Cerebral cortex (tissue), 2 donors: ENCODE results near the genes MAP1LC3B and ZCCHC14.

- PRO-cap, 2 experiments: no peak in any of the 2 experiments
Observed at GRCh38 chr16:86576788-86577731, 1.3 kb upstream of the FOXL1 start.

- PRO-cap, 2 experiments: no peak in any of the 2 experiments
Observed at GRCh38 chr16:87335935-87336331, 18.7 kb upstream of the C16orf95 start.

GRCh38 chr16:87392215-87392583 is at the start of gene MAP1LC3B:
Gene MAP1LC3B (plus strand): TSS chr16:87392336.
- PRO-cap, 2 experiments: peak in 2 of 2 experiments; most common plus-strand start chr16:87392336 (in 2)

DNA sequence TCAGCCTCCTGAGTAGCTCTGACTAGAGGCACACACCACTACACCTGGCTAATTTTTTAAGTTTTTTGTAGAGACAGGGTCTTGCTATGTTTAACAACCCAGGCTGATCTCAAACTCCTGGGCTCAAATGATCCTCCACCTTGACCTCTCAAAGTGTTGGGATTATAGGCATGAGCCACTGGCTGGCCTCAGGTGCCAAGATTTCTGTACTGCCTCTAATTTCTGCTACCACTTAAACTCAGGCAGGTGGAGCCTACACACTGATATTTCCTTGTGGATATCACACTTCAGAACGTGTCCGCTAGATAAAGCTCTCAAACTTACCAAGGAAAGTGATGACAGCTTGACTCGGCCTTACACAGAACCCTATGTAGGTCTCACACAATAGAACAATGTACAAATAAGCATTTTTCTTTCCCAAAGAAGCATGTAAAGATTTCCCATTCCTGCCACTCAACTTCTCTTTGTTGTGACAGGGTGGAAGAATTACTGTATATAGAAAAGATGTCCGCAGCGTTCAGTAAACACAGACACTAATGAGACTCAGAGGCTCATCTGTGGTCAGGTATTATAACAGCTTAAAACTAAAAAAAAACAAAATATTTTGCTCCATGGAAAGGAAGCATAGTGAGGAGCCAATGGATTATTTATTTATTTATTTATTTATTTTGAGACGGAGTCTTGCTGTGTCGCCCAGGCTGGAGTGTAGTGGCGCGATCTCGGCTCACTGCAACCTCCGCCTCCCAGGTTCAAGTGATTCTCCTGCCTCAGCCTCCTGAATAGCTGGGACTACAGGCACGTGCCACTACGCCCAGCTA is 7.2 kb downstream of the MAP1LC3B start:
- PRO-cap, 2 experiments: no peak in any of the 2 experiments

- PRO-cap, 2 experiments: no peak in any of the 2 experiments
Observed at GRCh38 chr16:87406666-87407434, 14.7 kb downstream of the MAP1LC3B start.

DNA sequence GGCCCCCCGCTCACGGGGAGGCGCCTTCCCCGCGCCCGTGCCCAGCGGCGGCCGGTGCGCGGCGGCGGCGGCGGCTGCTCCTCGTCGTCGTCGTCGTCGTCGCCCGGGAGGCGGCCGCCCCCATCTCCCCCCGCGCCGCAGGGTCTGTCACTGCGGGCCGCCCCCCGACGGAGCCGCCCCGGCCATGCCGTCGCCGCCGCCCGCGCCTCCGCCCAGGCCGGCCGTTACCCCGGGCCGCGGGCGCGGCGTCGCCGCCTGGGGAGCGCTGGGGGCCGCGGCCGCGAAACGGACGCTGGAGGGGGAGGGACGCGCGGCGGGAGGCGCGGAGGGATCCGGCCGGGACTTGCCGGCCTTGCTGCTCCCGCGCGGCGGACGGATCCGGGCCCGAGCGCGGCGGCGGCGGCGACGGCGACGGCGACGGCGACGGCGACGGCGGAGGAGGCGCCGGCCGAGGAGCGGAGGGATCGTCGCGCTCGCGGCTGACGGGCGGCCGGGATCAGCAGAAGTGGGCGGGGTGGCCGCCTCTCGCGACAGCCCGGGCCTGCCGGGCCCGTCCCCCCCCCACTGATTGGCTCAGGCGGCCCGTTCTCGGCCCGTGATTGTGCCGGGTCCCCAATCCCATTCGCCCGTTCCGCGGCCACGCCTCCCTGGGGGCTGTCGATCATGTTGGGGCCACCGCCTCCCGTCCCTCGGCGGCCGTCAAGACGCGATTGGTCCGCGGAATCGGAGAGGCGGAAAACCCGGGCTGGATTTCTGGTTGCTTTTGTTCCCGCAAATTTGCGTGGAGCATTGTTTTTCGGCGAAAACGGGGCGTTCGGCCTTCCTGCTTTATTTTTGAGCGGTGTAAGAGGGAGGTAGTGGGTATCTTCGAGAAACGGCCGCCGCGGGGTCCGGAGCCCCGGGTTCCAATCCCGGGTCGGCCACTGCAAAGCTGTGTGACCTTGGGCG is at the start of gene ZCCHC14:
Gene ZCCHC14, minus strand, starts transcription at position 507 of the 948 bp plus-strand sequence.
- PRO-cap, 2 experiments: peak in 2 of 2 experiments; most common plus-strand start position 699 of the sequence (in 1); most common minus-strand start position 507 of the sequence (in 2)

DNA sequence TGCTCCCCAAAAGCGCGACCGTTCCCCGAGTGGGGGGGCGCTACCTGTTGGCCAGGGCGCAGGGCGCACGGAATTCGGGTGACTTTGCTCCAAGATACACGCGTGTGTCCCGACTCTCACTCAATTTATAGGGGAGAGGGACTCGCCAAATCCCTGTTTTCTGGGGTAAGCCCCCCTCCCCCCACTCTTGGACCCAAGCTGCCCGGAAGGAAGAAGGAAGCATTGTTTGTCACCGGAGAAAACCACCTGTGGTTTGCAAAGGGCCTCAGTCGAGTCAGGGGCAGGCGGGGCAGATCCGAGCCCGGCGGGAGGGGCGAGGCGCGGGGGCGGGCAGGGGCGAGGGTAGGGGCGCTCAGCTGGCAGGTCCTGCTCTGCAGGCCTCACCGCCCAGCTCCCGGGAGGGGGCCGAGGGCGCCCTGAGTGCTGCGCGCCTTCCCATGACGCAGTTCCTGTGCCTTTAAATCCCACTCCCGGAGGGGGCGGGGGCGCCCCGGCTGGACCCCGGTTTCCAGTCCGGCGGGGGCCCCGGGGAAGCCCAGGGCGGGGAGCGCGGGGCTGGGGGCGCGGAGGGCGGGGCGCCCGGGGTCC is 448 bp upstream of the JPH3 start:
- PRO-cap, 2 experiments: peak in 1 of 2 experiments; most common plus-strand start position 511 of the sequence (in 1); most common minus-strand start position 393 of the sequence (in 1)

GRCh38 chr16:87635577-87636111 is 33.3 kb downstream of the JPH3 start:
- PRO-cap, 2 experiments: no peak in any of the 2 experiments

GRCh38 chr16:87636112-87636627 is 33.9 kb downstream of the JPH3 start:
- PRO-cap, 2 experiments: peak in 1 of 2 experiments; most common plus-strand start chr16:87636456 (in 1); most common minus-strand start chr16:87636202 (in 1)

DNA sequence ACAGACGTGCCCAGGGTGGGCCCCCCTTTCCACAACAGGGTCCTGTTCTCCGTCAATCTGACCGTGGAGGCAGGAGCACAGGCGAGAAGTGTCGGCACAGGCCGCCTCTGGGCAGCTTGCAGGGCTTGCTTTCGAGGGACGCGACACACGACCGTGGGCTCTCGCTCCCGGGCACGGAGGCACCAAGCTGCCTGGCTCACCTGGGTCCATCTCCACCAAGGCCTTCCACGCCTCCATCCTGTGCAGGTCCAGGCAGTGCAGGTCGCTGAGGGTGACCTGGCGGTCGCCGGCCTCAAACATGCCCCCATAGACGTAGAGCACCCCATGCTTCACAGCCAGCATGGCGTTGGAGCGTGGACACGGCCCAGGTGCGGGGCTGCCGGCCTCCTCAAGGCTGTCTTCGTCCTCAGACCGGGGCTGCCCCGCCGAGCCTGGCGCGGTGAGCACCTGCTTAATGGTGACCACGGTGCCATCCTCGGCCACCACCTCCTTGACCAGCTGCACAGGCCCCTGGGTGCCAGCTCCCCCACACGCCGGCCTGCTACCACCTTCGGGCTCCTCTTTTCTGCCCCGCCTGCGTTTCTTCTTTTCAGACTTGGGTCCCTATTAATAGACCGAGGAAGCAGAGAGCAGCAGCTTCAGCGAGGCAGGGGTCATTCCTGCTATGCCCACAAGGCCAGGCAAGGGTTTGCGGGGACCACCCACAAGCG is 56.6 kb downstream of the KLHDC4 start:
- PRO-cap, 2 experiments: no peak in any of the 2 experiments

DNA sequence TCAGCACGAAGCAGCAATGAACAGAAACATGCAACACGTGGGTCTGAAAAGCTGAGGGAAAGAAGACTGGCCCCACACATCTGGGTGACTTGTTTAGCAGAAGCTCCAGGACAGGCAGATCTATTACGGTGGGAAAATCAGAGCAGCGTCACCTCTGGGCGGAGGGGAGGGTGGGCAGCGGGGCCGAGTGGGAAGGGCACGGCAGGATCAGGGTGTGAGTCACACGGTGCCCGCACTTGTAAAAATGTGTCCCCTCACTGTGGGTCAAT is 40.8 kb downstream of the KLHDC4 start:
- PRO-cap, 2 experiments: no peak in any of the 2 experiments

- PRO-cap, 2 experiments: no peak in any of the 2 experiments
Observed at GRCh38 chr16:87739752-87740270, 26.0 kb downstream of the KLHDC4 start.

DNA sequence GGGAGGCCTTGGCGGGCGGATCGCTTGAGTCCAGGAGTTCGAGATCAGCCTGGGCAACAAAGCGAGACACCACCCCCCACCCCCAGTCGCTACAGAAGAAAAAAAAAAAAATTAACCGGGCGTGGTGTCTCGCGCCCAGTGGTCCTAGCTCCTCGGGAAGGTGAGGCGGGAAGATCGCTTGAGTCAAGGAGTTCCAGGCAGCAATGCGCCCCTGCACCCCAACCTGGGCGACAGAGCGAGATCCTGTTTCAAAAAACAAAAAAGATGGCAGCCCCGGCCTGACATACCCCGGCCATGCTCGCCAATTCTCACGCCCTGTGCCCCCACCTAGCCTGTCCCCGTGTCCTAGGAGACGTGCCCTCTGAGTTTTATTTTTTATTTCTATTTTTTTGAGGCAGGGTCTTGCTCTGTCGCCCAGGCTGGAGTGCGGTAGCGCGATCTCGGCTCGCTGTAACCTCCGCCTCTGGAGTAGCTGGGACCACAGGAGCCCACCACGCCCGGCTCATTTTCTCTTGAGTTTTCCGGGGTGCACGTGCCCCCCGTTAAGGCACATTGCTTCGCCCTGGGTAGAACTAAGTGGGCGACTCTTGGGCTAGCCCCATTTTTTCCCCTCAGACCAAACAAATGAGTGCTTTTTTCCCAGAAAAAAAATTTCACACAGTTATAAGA is 530 bp upstream of the KLHDC4 start:
- PRO-cap, 2 experiments: no peak in any of the 2 experiments

- PRO-cap, 2 experiments: no peak in any of the 2 experiments
Observed at GRCh38 chr16:87831717-87832362, 37.5 kb downstream of the SLC7A5 start.

DNA sequence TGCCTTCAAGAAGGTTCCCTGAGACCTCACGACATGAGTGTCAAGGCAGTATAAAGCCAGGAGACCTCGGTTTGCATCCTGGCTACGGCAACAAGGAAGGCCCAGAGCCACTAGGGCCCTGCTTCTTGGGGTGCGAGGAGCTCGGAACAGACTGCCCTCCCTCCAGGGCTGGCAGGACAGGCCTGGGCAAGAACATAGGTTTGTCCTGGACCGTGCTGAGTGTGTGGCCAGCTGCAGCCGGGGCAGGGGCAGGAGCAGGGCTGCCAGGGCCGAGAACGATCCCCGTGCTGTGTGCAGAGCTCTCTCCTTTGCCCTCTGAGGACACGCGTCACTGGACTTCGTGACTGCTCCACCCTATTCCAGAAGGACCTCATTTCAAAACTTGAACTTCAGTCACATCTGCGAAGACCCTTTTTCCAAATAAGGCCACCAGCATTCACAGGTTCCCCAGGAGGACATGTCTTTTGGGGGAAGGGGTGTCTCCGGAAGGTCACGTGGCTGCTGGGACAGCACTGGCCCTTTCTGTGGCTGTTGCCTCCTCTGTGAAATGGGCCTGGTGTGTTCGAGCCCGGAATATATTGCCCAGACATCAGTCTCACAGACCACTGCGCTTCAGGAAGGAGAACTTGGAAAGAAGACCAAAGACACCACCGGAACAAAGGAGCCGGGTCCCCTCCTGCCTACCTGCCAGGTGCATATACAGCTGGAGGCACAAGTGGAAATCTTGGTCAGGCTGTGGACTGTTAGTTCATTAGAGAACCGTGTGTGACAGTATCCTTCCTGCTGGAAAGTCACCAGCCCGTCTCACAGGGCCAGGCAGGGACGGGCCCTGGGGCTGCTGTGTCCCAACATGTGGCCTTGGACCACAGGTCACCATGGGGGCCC is 27.6 kb downstream of the SLC7A5 start:
- PRO-cap, 2 experiments: no peak in any of the 2 experiments

GRCh38 chr16:87845796-87846872 is 23.2 kb downstream of the SLC7A5 start:
- PRO-cap, 2 experiments: no peak in any of the 2 experiments

DNA sequence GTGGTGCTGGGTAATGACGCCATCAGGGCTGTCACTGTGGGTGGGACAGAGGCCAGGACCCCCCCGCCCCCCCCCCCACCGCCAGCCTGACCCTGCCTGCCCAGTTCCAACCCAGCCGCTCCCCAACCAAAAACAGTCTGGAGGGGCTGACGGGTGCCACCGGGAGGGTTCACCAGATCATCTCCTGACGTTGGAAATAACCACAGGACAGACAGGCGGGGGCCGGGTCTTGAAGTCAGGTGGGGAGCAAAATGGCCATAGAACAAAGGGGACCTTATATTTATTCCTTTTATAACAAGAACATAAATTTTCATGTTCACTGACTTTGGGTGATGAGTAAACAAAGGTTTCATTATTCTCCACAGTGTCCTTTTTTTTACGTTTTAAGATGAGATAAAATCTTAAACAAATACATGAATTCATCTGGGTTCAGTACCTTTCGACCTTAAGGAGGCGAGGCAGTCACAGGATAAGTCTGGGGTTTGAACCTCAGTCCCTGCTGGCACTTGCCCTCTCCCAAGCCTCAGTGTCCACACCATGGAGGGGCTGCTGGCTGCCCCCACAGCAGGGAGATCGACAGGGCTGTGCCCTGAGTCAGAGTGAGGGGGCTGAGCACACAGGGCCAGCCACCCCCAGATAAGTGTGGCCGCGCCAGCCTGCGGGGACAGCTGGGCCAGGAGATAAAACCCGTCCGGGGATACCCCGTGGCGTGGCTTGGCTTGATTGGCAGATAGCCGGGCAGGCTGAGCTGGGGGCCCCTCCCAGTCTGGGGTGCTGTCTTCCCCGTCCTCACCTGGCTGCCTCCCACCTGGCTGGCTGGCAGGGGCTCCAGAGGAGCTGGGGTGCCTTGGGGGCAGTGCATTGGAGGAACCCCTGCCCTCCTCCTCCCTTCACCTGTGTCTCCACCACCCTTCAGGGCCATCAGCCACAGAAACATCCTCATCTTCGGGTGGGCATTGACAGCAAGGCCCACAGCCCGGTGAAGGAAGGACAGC is 15.0 kb downstream of the SLC7A5 start:
- PRO-cap, 2 experiments: no peak in any of the 2 experiments

GRCh38 chr16:87857859-87858533 is 11.3 kb downstream of the SLC7A5 start:
- PRO-cap, 2 experiments: no peak in any of the 2 experiments

DNA sequence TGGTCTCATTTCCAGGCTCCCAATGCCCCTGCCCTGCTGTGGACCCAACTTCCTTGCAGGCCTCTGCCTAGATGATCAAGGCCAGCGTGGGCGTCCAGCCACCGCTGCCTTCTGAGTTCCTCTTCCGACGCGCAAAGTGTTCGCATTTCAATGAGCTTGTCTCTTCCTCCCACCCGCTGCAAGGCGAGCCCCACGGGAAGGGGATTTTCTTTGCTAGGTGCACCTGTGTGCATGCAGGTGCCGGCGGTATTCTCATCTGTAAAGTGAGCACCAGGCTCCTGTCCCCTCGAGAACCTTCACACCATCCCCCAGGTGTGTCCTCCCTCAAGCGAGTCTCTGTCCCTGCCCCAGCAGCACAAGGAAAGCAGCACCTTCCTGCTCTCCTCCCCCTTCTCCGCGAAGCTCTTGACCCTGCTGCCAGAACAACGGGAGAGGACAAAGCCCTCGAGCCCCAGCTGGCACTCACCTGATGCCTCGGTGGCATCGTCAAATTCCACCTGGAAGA is 10.0 kb downstream of the CA5A start:
- PRO-cap, 2 experiments: no peak in any of the 2 experiments

- PRO-cap, 2 experiments: no peak in any of the 2 experiments
Observed at GRCh38 chr16:87955386-87956116, 4.3 kb downstream of the BANP start.